ENCODE measurements around a stretch of chr11.

- CAGE, long polyA plus RNA: no peak
- RRBS: no CpG with 5 or more reads among the region's 6 CpGs
Measured at GRCh38 chr11:74020418-74021203, 11.7 kb upstream of the UCP3 start.

DNA sequence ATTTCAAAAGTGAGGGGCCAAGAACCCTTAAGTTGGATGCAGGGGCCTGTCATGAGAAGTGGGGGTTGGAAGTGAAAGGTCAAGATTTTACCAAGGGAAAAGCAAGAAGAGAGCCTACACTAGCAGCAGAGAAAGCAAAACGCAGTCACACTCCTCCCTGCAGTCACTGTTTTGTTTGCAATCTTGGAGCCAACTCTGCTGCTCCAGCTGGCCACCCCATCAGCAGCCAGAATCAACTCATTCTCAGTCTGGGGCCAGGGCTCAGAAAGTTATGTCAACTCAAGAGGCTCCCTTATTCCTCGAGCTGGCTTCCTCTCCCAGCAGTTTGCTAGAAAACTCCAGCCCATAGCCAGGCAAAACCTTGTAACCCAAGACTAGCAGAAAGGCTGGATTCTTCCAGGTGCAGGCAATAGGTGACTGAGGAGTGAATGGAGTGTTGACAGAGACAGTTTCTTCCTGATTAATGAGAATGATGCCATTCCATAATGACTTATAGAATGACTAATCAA is 53.5 kb downstream of the P4HA3 start:
- CAGE, long polyA plus RNA: no peak
- RRBS: no CpG with 5 or more reads among the region's 2 CpGs

GRCh38 chr11:74288048-74288582 is 23.3 kb downstream of the P4HA3 start:
- CAGE, long polyA plus RNA: no peak
- RRBS: no CpG with 5 or more reads among the region's 1 CpG

- CAGE, long polyA plus RNA: no peak
- RRBS: no CpG with 5 or more reads among the region's 2 CpGs
Measured at GRCh38 chr11:74403606-74403973, 5.4 kb upstream of the PGM2L1 start.

GRCh38 chr11:74579579-74579792 is 12.9 kb upstream of the POLD3 start:
- CAGE, long polyA plus RNA: no peak
- RRBS: no CpG with 5 or more reads among the region's 3 CpGs

GRCh38 chr11:74640852-74641625 is 48.7 kb downstream of the POLD3 start:
- CAGE, long polyA plus RNA: no peak
- RRBS: no CpG with 5 or more reads among the region's 9 CpGs

DNA sequence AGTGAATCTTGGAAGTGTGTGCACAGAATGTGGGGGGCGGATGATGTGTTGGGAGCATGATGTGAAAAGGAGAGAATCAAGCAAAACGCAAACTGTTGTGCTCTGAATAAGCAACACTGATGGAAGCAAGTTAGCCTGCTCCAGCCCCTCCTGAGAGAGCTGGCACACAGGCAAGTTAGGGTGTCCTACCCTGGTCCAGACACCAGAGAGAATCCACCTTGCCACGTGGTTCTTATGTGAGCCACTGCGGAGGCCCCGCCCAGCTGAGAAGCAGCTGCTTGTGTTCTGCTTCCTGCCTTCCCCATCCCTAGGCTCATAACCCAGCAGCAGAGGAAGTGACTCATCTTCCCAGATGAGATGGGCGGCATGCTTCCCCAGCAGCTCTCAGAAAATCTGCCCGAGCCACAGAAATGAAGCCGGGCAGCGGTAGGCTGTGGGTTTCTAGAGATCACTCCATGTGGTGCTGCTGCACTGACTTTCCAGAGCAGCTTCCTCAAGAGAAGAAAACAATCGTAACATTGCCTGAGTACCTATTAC is 7.8 kb upstream of the SLCO2B1 start:
- CAGE, long polyA plus RNA: no peak
- RRBS: no CpG with 5 or more reads among the region's 10 CpGs

DNA sequence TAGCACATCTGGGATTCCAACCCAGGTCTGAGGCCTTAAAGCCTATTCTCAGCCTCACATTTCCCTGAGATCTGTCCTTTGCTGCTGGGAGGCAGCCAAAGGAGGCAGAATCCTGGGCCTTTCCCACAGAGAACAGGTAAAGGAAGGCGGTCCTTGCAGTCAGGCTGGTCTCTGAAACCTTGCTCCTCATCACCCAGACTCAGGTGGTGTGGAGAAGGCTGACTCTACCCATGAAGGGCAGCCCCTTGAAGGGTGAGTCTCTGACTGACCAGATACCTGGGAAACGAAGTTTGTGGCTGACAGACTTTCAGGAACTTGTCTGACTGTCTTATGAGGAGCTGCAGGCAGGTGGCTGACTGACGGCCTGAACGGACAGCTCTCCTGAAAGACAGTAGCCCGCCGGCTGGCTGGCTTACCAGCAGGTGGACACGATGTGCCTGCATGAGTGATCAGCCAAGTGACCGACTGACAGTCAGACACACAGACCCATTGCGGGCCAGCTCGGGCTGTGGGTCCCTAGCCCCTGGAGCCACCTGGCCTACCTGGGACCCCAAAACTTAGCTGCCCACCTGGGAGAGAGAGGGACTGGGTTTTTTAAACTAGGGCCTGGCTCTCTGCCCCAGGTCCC is 8.0 kb downstream of the SLCO2B1 start:
- CAGE, long polyA plus RNA: no peak
- RRBS: no CpG with 5 or more reads among the region's 10 CpGs

GRCh38 chr11:75319222-75319761 is 32.2 kb downstream of the ARRB1 start:
- CAGE, long polyA plus RNA: no peak
- RRBS: no CpG with 5 or more reads among the region's 7 CpGs

- CAGE, long polyA plus RNA: no peak
- RRBS: no CpG with 5 or more reads among the region's 11 CpGs
Measured at GRCh38 chr11:75323469-75324042, 27.9 kb downstream of the ARRB1 start.

DNA sequence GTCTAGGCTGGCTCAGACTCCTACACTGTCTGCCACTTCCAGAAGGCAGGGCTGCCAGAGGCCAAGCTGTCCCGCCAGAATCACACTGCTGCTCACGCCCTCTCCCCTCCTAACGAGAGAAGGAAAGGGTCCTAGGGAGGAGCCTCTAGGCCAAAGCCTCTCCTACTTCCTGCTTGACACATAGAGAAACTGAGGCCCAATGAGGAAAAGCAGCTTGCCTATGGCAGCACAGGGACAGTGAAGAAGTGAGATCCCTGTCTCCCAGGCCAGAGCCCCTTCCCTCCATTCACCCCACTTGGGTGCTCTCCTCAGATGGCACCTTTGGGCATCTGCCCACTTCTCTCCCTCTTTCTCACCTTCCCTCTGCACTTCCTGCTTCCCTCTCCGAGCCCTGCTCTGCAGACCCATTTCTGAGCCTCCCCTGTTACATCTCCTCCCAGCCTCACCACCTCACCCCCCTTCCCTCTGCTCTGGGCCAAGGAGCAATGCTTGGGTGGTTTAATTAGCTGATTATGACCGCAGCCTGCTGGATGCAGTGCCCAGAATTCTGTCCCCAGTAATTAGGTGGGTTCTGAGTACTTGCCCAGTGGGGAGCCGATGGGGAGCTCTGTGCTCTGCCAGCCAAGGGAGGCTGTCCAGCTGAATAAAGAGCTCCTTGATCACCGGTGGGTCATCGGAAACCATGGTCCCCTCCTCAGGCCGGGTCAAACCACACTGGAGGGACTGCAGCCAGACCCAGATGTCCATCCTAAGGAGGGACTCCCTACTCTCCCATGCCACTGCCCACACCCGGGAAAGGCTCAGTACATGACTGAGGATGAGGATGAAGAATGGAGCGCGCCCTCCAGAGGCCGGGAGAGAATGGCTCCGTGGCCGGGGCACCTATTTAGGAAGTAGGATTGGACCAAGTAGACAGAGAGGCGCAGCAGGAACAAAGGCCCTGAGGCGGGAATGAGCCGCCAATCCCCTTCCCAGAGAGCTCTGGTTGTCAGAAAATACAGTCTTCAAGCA is 9.3 kb downstream of the ARRB1 start:
- CAGE, long polyA plus RNA: no peak
- RRBS: 55% methylated on average over 5 of the region's 18 CpGs

GRCh38 chr11:75402574-75403626 is 3.6 kb downstream of the RPS3 start:
- CAGE, long polyA plus RNA: no peak
- RRBS: no CpG with 5 or more reads among the region's 9 CpGs

DNA sequence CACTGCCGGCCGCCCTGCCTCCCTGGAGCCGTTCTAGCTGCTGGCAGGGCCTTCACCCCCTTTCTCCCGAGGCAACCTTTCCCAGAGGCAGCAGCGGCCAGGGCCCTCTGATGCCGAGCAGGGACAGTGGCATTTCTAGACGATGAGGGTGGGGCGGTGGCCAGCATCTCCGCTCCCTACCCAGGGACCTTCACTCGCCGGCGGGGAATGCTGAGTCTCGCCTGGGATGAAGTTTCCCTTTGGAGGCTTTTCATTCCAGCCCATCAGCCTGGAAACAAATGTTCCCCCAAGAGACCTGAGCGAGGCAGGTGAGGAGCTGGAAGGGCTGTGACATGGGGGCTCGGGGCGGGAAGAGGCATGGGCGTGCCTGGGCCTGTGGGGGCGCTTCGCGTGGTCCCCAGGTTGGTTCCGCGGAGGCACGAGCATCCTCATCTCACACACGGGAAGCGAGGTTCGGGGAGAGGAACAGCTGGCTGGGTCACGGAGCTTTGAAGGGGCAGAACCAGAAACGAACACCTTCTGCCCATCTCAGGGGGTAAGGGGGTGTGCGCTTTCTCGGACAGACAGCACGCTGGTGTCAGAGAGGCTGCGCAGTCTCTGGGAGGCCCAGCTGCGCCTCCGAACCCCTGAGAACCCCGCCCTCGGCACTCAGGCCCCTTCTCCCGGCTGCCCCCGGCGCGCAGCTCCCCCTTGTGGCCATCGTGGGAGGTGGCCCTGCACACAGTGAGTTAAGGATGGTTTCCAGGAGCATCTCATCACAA is 18.1 kb upstream of the KLHL35 start:
- CAGE, long polyA plus RNA: no peak
- RRBS: 4% methylated on average over 4 of the region's 41 CpGs

GRCh38 chr11:75563663-75564614 is 1.9 kb downstream of the SERPINH1 start:
- CAGE, long polyA plus RNA: no peak
- RRBS: no CpG with 5 or more reads among the region's 11 CpGs

DNA sequence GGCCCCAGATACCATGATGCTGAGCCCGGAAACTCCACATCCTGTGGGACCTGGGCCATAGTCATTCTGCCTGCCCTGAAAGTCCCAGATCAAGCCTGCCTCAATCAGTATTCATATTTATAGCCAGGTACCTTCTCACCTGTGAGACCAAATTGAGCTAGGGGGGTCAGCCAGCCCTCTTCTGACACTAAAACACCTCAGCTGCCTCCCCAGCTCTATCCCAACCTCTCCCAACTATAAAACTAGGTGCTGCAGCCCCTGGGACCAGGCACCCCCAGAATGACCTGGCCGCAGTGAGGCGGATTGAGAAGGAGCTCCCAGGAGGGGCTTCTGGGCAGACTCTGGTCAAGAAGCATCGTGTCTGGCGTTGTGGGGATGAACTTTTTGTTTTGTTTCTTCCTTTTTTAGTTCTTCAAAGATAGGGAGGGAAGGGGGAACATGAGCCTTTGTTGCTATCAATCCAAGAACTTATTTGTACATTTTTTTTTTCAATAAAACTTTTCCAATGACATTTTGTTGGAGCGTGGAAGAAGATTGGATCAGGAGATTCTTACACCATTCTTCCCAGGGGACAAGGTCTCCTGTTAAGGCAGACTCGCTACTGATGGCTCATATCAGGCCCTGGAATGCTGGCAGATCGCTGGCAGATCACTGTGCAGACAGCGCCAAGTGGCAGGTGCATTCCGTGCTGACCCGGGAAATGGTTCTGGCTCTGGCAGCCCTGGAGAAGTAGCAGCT is 10.4 kb downstream of the SERPINH1 start:
- CAGE, long polyA plus RNA: no peak
- RRBS: 62% methylated on average over 1 of the region's 11 CpGs

DNA sequence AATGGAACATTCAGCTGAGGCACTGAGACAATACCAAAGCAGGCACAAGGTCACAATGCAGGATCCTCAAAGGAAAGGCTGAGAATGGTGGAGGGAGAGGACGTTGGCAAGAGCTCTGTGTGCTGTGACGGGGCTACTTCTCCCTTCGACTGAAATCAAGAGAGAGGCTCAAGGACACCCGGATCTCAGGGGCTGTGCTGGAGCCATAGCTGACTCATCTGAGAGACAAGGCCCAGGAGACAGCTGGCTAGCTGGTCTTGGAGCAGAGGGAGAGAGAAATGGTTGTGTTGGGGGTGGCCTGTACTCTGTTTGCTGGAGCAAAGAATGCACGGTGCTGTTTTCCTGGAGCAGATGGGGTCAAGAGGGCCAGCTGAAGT is 41.0 kb downstream of the MAP6 start:
- CAGE, long polyA plus RNA: no peak
- RRBS: no CpG with 5 or more reads among the region's 5 CpGs

GRCh38 chr11:75979940-75980592 is 165.1 kb downstream of the UVRAG start:
- CAGE, long polyA plus RNA: no peak
- RRBS: no CpG with 5 or more reads among the region's 6 CpGs

DNA sequence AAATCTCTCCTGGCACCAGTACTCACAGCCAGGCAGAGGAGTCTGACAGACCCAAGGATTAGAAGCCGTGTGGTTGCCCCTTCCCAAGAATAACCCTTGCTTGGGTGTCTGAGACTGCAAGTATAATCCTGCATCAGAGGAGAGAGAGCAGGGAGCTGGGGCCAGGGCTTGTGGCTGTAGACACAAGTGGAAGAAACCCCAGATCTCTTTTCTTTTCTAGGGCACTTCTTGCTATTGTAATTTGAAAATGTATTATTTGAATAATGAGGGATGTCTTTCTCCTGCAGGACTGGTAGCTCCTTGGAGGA is 67.2 kb downstream of the WNT11 start:
- CAGE, long polyA plus RNA: no peak
- RRBS: no CpG with 5 or more reads among the region's 1 CpG

- CAGE, long polyA plus RNA: no peak
- RRBS: 86% methylated on average over 2 of the region's 18 CpGs
Measured at GRCh38 chr11:76140998-76141400, 65.3 kb downstream of the WNT11 start.

- CAGE, long polyA plus RNA: no peak
- RRBS: no CpG with 5 or more reads among the region's 11 CpGs
Measured at GRCh38 chr11:76184458-76185184, 21.7 kb downstream of the WNT11 start.

All from osteoblast (primary cell).